HT-29 (cell line): ENCODE measurements around a stretch of chr15.

DNA sequence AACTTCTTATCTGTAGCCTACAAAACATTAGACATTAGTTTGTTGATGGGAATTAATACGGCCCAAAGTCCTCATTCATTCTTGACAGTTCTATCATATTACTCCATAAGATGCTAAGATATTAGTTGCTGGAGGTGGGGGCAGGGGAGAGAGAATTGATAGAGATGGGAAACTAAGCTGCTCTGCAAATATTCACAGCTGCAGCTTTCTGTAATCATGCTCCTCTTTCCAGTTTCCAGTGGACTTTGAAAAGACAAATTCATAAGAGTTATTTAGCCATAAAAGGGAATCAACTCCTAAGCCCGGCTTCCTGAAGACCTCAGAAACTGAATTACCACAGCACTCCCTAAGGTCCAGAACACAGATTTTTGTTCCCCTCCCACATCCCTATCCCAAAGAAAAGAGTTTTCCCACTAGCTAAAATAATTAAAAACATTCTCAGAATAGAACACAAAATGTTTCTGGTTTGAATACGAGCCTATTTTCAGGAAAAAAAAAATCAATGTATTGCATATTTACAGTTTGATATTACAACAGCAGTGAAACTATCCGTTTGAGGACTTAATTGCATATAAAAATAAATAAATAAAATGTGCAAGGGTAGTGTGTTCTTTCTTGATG, 871.8 kb upstream of the NR2F2 start:
- RAMPAGE, long total RNA = no peak

DNA sequence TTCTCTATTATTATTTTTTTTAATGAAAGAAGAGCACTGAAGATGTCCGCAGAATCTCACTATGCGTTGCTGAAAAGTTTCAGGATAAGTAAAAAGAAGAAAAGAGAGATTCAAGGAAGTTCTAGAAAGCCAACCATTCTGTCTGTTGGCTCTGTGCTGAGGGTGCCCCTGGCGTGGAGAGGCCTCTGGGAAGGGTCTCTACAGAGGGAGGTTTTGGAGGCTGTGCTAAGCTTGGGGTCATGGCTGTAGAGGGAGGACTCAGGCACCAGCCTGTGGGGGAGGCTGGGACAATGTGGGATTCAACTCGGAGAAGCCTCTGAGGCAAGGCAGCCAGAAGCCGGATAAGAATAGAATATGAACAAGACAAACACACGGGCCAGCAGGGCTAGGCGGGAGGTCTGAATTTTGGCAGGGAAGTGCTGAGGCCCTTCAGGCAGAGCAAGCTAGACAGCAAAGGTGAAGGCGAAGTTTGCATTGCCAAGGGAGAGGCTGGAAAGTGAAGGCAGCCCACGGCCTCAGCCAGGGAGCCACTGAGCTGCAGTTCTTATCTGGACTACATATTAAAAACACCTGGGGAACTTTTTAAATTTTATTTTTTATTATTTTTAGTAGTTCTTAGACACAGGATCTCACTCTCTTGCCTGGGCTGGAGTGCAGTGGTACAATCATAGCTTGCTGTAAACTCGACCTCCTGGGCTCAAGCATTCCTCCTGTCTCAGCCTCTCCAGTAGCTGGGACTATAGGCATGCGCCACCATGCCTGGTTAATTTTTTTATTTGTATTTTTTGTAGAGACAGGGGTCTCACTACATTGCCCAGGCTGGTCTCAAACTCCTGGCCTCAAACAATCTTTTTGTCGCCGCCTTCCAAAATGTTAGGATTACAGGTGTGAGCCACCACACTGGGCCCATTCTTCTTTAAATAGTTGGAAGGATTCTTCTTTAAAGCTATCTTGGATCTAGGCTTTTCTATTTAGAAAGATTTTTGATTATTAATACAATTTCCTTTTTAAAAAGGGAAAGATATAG, 611.9 kb upstream of the NR2F2 start:
- RAMPAGE, long total RNA = no peak

GRCh38 chr15:95733803-95734372, 596.6 kb upstream of the NR2F2 start:
- RAMPAGE, long total RNA = no peak

DNA sequence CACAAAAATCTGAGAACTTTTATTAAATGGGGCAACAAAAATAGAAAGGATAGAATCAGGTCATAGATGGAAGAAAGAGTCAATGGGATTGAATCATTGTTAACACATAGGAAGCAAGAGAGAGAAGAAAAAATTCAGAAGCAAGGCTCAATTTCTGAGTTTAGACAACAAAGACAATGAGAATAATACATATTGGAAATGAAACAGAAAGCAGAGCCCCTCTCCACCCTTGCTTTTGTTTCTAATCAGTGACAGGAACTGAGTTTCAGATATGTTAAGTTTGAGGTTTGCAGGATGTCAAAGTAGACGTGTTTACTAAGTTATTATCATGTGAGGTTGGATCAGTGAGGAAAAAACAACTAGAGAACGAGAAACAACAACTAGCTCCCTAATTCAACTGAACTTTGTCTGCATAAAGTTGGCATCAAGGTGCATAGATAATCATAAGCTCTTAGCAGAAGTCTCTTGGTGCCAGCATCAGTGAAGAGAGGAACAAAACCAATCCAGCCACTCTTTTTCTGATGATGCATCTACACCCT, 491.2 kb upstream of the NR2F2 start:
- RAMPAGE, long total RNA = no peak

- RAMPAGE, long total RNA = no peak
Measured at GRCh38 chr15:96053206-96054393, 276.9 kb upstream of the NR2F2 start.

- RAMPAGE, long total RNA = no peak
Measured at GRCh38 chr15:96332976-96334030, 2.8 kb downstream of the NR2F2 start.

GRCh38 chr15:96338724-96339139, 8.2 kb downstream of the NR2F2 start:
- RAMPAGE, long total RNA = no peak

DNA sequence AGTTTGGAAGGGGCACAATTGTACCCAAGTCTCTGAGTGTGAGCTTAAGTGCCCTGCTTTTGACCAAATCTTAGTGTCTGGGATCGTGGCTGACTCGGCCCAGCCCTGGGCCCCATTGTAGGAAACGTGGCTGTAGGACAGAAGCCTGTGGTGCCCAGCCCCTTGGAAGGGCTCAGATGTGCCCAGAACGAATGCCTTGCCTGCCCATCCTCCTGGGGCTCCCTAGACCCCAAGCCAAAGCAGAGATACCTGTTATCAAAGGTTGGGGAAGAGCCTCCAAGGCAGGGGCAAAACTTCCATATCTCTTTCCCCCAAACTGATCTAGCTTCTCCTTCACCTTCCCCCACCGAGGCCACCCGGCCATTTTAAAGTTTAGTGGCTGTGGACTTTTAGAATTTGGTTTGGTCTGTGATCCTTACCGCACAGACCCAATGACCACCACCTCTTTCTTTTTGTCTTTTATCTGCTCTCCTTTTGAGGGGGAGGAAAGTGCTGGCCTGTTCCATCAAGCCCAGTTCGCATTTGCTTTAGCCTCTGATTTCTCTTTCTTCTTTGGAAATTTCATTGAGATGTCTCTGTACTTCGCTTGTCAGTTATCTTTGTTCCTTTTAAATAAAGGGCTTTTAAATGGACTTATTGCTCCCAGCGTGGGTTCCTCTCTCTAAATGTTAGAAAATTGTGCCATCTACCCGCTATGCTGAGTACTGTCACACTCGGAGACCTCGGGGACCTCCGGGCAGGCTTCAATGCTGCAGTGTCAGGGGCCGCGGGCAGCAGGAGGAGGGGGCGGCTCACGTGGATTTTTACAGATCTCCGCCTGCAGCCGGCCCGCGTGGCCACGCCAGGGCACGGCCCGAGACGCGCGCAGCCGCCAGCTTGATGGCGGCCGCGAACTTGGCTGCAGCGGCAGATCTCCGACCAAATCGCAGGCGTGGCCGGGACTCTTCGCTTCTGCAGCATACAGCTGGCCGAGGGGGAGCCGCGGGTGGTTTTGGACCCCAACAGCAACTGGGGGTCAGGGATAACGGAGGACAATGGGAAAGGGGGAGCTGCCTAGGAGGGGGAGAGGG, 14.9 kb downstream of the NR2F2 start:
- RAMPAGE, long total RNA = no peak

GRCh38 chr15:96351189-96351578, 20.7 kb downstream of the NR2F2 start:
- RAMPAGE, long total RNA = no peak

GRCh38 chr15:96888642-96889040, 558.1 kb downstream of the NR2F2 start:
- RAMPAGE, long total RNA = no peak

DNA sequence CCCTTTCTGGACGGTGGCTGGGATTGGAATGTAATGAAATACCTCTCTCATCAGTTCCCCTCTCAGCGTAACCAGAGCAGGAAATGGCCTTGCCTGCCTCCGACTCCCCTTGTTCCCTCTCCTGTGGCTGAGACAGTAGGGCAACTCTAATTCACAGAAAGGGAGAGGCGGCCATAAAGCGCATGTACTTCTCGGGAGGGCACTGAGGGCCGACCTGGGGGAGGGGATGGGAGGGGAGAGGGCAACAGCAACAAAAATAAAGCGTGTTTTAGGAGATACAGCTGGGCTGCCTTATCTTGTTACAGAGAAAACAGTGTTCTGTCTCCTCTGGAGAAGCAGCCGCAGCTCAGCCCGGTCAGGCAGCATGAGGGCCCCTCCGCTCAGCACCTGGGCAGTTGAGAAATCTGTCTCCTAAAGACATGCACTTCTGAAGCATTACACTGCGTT, 783.3 kb upstream of the ARRDC4 start:
- RAMPAGE, long total RNA = no peak

- RAMPAGE, long total RNA = no peak
Measured at GRCh38 chr15:97235310-97235956, 725.1 kb upstream of the ARRDC4 start.

DNA sequence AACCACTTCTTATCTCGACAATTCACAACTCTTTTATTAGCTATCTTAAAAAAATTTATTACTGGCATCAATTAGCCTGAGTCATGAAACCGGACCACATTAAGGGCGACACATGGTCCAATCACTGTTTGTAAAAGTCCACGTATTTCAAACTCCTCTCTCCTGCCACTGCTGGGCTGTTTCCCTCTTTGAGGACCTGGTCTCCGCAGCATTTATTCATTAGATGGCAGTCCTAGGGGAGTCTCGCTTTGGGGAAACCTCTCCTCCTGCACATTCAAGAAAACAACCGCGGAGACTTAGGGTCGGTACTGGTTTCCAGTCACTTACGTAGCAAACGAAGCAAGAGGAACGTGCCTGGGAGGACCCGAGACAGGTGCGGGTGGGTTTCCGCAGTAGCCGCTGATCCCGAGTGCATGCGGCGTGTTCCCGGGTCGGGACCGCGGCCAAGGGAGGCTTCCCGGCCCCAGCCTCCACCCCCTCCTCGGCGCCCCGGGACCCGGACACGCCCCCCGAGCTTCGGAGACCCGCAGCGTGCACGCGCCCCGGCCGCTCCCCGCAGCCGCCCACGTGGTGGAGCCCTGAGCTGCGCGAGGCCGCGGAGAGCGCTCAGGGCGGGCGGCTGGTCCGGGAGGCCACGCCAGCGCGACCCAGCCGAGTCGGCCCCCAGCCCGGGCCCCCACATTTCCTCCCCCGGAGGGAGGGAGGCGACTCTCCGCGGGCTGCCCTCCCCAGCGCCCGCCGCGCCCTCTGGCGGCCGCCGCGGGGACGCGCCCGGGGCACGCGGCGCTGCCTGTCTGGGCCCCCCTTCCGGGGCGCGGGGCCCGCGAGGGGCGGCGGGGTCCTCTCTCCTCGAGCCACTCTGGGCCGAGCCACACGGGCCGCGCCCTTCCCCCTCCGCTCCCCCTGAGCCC, 1.2 kb upstream of the IGF1R start:
- RAMPAGE, long total RNA = no peak

DNA sequence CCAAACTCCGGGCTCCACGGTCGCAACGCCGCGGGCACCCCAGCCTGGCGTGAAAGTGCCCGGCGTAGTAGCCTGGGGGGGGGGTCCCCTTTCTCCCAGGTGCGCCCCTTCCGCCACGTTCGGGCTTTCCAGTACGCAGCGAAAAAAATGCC, 621 bp upstream of the IGF1R start:
- RAMPAGE, long total RNA = no peak

DNA sequence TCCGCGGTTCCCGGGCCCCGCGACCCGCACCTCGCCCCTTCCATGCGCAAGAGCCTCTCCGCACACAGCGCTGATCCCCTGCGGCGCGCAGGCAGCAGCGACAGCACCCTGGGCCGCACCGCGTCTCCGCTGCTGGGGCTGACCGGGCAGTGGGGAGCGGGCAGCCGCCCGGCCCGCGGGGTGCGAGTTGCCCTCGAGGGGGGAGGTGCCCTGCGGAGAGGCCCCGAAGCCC, 1.6 kb downstream of the IGF1R start:
- RAMPAGE, long total RNA = no peak

DNA sequence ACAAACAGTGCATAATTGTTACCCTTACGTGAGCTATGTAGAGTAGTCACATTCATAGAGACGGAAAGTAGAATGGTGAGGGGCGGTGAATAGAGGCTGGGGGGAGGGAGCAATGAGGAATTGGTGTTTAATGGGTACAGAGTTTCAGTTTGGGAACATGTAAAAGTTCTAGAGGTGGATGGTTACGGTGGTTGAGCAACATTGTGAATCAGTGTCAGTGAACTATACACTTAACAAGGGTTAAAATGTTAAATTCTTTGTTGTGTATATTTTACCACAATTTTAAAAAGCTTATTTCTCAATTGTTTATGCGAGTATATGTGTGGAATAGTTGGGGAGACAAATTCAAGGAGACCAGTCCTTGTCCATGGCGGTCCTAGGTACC, 18.3 kb downstream of the IGF1R start:
- RAMPAGE, long total RNA = no peak

- RAMPAGE, long total RNA = no peak
Measured at GRCh38 chr15:98667226-98667993, 19.1 kb downstream of the IGF1R start.

GRCh38 chr15:98723113-98723783, 74.9 kb downstream of the IGF1R start:
- RAMPAGE, long total RNA = no peak

GRCh38 chr15:98779534-98780129, 131.3 kb downstream of the IGF1R start:
- RAMPAGE, long total RNA = no peak

DNA sequence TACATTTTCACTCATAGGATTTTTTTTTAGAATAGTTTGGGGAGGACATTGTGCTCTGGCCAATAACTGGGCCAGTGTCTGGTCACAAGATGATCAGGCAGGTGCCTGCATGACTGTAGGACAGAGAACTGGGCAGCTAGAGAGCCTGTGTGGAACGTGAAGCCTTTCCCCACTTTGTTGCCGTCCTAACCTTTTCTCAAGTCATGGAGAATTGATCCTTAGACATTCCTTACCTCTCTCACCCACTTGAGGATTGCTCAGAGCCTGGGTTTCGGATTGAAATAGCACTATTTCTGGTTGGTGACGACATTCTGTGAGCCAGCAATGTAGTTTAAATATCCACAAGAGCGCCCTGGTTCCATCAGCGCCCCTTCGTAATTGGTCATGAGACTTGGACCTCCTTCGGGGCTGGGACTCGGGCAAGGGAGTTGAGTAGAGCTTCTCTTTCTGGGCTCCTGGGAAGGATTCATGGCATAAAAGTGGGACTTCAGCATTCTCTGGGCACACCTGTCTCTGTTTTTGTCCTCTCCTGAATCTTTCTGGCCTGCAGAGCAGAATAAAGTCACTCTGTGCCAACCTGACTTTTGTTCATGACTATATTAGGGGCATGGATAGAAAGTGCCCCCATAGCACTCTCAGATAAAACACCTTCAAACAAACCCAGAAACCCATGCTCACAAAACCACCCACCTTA, 138.5 kb downstream of the IGF1R start:
- RAMPAGE, long total RNA = no peak